Karpas-422 (cell line): ENCODE results near the genes SCN9A and LRP2.

- PRO-cap: no peak
- RAMPAGE, long total RNA: no peak
These were observed 278.4 kb upstream of the FIGN start for GRCh38 chr2:164013939-164014947.

DNA sequence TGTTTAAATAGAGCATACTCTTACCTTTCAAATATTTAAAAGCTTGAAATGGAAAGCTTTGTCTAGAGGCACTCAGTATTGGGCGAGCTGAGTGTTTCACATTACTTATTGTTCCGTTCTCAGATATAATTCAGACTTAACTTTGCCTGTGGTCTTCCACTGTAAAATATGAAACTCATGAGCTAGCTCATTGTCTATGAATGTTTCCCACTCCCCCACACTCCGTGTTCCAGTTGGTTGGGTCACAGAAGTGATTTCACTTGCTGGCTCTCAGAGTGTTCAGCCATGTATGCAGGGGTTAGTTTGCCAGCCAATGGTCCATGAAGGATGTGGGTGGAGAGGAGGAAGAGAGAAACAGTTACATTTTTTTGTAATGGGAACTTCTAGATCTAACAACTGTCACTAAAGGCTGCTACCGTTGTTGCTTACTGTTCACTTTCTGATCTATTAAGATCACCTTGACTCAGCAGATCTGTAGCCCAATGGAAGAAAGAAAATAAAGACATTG, 279.5 kb upstream of the FIGN start:
- PRO-cap: no peak
- RAMPAGE, long total RNA: no peak

- PRO-cap: no peak
- RAMPAGE, long total RNA: no peak
These were observed 52.9 kb downstream of the GRB14 start for GRCh38 chr2:164568340-164568742.

DNA sequence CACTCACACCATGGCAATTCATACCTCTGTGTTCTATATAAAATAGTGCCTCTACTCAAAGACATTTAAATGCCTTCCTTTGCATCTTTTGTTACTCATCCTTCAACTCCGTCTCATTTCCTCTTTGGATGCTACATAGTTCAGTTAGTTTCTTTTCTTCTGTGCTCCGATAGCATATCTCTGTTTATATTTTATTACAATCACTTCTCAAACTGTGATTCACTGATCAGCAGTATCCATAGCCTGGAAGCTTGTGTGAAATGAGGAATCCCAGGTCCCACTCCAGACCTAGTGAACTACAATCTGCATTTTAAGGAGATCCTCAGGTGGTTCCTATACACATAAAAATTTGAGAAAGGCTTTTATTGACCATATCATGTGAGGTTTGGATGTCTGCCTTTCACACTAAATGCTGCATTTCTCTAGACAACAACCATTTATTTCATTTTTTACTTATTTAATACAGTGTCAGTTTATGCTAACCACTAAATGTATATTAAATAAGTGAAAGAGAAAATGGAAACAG, 31.7 kb upstream of the GRB14 start:
- PRO-cap: no peak
- RAMPAGE, long total RNA: no peak

DNA sequence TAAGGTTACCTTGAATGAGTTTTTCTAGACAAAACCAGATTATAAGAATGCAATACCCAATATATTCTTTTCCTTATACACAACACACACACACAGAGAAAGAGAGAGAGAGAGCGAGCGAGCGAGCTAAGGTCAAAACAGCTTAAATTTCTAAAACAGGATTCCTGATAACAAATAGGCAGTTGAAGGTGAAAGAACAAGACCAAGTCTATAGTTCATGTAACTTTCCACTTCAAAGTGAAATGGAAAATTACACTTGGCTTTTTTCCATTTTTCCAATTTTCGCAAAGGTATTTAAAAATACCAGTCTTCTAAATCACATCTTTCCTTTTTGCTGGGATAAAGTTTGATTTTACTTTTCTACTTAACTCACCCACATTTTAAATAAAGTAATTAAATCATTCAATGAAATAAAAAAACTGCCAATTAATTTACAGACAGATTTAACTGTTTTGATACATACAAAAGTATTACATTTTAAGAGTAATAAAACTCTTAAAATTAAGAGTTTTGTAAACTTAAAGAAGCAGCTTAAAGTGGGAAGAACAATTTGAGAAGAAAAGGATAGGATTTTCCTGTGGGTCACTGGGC, 98.8 kb downstream of the COBLL1 start:
- PRO-cap: no peak
- RAMPAGE, long total RNA: no peak

DNA sequence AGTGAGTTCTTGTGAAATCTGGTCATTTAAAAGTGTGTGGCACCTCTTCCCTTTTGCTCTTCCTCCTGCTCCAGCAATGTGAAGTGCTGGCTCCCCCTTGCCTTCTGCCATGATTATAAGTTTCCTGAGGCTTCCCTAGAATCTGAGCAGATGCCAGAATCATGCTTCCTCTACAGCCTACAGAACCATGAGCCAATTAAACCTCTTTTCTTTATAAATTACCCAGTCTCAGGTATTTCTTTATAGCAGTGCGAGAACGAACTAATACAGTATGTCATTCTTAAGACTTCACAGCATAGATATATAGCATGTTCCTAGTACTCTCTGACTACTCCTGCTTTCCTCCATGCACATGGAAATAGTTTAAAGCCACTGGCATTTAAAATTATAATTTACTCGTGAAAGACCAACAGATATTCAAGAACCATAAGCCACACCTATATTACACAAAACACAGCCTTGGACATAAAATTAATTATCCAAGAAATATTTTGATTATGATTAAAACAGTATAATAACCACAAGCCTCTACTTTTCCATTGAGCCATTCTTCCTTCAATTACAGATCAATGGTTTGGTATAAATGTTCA, 75.1 kb downstream of the COBLL1 start:
- PRO-cap: no peak
- RAMPAGE, long total RNA: no peak

- PRO-cap: no peak
- RAMPAGE, long total RNA: no peak
These were observed 32.9 kb downstream of the COBLL1 start for GRCh38 chr2:164808657-164809155.

GRCh38 chr2:164913725-164914591, 41.4 kb downstream of the SLC38A11 start:
- PRO-cap: no peak
- RAMPAGE, long total RNA: no peak

- PRO-cap: no peak
- RAMPAGE, long total RNA: no peak
These were observed 54.8 kb upstream of the SCN1A start for GRCh38 chr2:166182735-166182934.

- PRO-cap: no peak
- RAMPAGE, long total RNA: no peak
These were observed at the start of gene SCN9A for GRCh38 chr2:166375633-166376880. Gene SCN9A, minus strand, starts transcription at chr2:166375944.

DNA sequence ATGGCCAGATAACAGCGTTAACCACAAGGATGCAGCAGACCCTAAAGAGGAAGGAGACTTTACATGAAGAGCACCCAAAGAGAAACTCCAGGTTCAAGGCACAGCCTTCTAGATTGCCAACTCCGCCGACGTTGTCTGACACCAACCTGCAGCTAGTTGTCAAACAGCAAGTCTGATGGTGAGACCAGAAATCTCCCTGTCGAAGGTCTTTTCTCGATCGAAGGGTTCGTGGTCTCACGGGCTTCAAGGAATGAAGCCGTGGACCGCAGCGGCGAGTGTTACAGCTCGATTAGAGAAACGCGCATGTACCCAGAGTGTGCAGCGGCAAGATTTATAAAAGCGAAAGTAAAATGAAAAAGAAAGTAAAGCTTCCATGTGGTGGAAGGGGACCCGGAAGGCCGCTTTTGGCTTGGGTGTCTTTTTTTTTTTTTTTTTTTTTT, 251.8 kb downstream of the B3GALT1 start:
- PRO-cap: no peak
- RAMPAGE, long total RNA: no peak

DNA sequence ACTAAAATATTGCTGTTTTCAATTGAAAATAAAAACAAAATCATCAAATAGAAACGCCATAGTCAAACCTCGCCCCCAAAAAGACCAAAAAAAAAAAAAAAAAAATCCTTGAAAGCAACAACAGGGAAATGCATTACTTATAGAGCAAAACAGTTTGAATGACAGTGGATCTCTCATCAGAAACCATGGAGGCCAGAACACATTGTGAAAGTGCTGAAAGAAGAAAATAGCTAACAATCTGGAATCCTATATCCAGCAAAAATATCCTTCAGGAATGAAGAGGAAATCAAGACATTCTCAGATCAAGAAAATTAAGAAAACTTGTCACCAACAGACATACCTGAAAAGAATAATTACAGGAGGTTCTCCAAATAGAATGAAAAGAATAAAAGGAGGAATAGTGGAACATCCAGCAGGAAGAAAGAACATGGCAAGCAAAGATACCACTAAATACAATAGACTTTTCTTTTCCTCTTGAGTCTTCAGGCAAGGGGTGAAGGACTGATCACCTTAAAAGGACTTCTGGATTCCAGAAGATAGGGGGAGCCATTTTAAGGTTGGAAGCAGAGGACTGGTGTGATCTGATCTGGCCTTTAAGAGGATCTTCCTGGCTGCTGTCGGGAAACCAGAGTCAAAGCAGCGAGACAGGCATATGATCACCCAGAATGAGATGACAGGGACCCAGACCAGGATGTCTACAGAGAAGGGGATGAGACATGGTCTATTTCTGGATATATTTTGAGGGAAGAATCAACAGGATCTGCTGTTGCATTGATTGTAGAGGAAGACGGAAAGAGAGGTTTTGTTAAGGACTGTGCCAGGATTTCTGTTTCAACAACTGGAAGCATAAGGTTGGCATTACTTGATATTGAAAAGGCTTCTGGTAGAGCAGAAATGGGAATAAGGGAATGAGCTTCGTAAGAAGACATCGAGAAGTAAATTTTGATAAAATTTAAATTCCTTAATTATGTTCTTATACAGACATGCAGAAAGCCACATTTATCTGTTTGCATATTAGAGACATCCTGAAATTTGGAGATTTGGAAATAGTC, 396.6 kb downstream of the B3GALT1 start:
- PRO-cap: no peak
- RAMPAGE, long total RNA: no peak

GRCh38 chr2:168137515-168138814, 109.4 kb downstream of the STK39 start:
- PRO-cap: no peak
- RAMPAGE, long total RNA: no peak

DNA sequence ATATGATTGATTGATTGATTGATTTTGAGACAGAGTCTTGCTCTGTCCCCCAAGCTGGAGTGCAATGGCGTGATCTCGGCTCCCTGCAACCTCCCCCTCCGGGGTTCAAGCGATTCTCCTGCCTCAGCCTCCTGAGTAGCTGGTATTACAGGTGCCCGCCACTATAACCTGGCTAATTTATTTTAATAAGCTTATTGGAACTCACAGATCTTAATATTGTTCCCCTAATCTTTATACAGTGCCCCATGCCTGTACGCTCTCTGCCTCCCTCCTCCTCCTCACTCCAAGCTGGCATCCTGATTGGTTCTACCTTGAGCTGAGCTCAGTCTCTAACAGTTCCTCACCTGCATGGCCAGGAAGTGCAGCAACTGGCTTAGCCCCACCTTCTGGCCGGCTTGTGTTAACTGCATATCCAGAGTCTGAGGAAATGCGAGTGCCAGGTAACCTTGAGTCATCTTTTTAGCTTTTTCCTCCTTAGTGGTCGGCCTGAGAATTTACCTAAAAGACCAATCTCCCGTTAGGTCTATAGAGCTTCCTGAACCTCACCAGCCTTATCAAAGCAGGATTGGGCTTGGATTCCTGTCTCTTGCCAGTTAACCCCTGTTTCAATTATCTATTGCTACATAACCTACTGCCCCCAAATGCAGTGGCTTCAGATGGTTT, 89.4 kb upstream of the STK39 start:
- PRO-cap: unidirectional peak, plus-strand start at position 409 of the sequence
- RAMPAGE, long total RNA: no peak

DNA sequence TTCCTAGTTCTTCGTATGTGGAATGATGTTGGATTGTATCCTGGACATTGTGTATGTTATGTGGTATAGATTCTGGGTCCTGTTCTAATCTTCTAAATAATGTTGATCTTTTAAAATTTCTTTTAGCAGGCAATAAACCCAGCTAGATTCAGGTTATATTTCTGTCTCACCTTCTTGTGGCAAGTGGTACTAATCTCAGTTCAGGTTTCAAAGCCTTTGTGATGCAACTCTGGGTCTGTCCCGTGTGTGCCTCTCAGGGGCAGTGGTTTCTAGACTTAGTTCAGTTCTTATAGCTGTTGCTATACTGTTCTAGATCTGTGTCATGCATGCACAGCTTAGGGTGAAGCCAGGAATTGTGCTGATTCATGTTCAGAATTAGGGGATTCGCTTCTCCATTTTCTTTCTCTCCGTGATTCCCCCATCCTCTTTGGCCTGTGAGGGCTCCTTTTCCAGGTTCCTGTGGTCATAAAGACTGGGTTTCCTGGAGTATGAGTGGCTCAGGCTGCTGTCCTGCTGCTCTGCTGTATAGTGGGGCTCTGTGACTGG, 33.9 kb downstream of the CERS6 start:
- PRO-cap: no peak
- RAMPAGE, long total RNA: no peak

DNA sequence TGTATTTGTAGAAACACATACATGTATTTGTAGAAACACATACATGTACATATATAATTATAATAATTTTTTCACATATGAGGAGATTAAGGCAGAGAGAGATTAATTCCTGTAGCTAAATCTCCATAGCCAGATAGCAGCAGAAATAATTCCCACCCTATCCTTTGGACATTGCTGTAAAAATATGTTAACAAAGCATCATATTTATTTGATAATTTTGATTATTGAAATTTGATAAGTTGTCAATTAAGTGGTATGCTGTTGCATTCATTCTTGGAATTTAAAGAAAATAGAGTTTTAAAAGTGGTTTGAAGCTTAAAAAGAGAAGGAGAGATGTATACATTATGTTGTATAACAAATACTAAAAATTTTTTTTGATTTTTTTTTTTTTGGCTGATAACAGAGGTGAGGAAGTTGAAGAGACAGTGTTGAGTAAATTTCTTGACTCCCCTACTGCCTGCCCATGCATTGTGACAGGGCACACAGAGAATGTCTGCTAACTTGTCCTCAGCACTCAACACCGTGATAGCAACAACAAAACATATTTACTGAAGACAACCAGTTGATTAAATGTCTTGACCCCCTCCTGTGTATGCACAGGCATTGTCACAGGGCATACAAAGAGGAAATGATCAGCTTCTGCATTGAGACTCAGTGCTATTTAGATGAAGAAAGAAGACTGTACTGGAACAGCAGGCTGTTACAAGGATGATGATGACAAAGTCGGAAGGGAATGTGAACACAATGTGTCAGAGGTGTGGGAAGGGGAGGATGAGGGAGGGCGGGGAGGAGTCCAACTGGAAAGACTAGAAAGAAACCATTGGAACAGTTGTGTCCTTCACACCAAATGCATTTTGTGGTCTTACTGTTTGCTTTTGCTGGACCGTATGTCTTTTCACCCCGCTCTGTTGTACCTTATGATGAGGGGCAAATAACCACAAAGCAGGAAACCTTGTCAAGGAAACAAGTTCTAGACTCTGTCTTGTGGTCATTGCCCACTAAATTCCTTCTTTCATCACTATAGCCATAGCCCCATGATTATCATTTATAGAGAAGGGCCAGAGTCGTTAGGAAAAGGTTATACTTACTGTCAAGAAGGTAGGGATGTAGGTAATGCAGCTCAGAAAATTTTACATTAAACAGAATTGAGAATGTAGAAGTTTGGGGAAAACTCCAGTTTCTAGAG, 89.5 kb downstream of the CERS6 start:
- PRO-cap: no peak
- RAMPAGE, long total RNA: no peak

- PRO-cap: no peak
- RAMPAGE, long total RNA: no peak
These were observed 104.8 kb downstream of the CERS6 start for GRCh38 chr2:168560597-168561538.

DNA sequence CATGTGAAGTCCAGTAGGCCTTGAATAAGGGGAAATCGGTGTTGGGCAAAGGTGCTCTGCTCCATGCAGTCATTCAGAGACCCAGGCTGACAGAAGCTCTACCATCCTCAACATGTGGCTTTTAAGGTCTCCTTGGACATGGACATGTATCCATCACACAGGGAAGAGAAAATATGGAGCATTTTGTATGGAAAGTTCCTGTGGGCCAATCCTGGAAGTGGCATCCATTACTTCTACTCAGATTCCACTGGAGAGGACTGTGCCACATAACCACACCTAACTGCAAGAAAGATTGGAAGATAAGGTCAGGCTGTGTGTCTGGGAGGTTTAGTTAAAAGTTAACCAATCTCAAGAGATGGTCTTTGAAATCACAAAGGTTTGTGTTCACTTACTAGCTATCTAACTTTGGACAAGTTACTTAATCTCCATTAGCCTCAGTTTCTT, 3.8 kb upstream of the ABCB11 start:
- PRO-cap: no peak
- RAMPAGE, long total RNA: no peak

- PRO-cap: no peak
- RAMPAGE, long total RNA: no peak
These were observed 2.7 kb downstream of the DHRS9 start for GRCh38 chr2:169072037-169072474.

GRCh38 chr2:169362293-169363022, at the start of gene LRP2:
Gene LRP2, minus strand, starts transcription at chr2:169362534.
- PRO-cap: no peak
- RAMPAGE, long total RNA: no peak